Sciatic nerve (tissue), 1 donor: ENCODE results near the genes CPLX3 and SNUPN.

DNA sequence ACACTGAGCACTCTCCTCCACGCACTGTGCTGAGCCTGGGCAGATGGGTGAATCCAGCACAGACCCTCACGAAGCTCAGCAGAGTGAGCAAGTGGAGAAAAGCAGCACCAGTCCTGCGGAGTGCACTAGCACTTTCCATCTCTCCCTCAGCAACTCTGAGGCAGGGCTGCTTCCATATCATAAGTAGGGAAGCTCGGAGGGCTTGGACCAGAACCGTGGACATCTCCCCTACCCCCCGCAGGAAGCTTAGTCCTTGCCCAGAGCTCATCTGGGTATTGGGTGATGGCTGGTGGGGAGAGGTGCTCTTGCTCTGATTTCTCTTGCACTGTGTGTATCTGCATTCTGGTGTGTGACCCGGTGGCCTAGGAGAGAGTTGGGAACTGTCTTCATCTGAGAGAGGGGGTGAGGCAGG, 9.7 kb downstream of the CLK3 start:
- PRO-cap: no peak

GRCh38 chr15:74642333-74643302, 27.0 kb downstream of the CLK3 start:
- PRO-cap: no peak

- PRO-cap: no peak
These were observed 285 bp downstream of the CYP1A1 start for GRCh38 chr15:74725059-74725426.

DNA sequence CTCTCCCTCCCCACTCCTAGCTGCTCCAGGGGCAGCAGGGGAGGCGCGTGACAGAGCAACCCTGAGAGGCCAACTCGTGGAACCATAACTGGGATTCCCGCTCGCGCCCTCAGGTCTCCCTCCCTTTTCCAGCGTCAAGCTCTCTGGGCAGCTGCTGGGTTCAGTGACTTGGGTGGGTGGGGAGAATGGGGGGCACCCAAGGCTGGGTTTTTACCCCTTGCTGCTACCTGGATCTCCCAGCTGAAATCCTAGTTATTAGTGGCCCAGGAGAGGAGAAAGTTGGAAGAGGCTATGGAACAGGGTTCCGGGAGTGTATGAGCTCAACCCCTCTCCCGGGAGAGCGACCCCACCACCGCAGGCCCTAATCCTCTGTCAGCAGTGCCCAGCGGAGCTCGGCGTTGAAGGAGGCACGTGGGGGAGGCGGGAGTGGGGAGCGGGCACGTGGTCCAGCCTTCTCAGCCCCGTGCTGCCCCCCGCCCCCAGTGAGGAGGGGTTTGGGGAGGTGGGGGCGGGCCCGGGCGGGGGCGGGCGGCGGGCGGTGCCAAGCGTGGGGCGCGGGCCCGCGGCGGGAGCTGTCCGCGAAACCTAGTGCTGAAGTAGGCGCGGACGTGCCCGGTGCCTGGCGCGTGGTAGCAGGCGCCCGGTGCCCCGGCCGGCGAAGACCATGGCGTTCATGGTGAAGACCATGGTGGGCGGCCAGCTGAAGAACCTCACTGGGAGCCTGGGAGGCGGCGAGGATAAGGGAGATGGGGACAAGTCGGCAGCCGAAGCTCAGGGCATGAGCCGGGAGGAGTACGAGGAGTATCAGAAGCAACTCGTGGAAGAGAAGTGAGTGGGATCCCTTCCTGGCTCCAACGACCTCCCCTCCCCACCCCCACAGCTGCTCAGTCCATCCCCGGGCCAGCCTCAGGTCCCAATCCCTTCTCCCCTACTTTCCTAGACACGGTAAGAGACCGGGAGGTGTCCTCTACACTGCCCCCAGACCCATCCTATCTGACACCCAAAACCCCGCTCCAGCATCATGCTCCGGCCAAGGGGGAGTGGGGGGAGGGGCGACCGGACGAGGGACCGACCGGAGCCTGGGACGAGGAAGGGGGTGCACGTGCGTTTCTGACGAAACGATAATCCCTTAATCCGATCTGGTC, at the start of gene CPLX3:
Gene CPLX3, plus strand, starts transcription at position 588 of the 1,145 bp plus-strand sequence.
- PRO-cap: no peak

DNA sequence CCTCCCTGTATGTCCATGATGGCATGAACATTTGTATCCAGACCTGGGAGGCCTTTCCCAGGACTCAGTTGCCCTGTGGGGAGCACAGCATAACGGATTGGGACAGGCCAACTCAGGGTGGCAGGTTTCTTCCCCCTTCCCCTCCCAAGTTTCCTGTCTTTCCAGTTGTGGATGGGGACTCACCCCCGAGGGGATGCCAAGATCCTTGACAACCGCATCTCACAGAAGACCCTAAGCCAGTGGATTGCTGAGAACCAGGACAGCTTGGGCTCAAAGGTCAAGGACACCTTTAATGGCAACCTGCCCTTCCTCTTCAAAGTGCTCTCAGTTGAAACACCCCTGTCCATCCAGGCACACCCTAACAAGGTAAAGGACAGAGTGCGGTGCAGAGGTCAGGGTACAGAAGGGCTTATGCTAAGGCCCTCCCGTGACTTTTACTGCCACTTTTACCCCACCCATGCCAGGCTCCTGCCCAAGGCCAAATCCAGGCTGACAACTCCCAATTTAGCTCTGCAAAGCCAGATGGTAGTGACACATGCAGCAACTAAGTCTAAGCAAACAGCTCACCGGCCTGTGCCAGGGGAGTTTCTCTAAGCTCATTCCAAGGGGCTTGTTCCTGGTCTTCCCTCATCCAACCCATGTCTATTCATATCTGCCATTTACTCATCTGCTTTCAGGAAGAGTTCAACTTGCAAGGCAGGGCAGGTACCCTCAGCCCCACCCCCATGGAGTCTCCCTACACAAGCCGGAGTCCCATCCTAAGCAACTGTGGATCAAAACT, 1.6 kb downstream of the MPI start:
- PRO-cap: no peak

GRCh38 chr15:75007385-75007612, 11.9 kb downstream of the SCAMP5 start:
- PRO-cap: no peak

GRCh38 chr15:75042900-75043504, 19.6 kb downstream of the PPCDC start:
- PRO-cap: no peak

GRCh38 chr15:75180481-75180906, 21.2 kb upstream of the C15orf39 start:
- PRO-cap: no peak

DNA sequence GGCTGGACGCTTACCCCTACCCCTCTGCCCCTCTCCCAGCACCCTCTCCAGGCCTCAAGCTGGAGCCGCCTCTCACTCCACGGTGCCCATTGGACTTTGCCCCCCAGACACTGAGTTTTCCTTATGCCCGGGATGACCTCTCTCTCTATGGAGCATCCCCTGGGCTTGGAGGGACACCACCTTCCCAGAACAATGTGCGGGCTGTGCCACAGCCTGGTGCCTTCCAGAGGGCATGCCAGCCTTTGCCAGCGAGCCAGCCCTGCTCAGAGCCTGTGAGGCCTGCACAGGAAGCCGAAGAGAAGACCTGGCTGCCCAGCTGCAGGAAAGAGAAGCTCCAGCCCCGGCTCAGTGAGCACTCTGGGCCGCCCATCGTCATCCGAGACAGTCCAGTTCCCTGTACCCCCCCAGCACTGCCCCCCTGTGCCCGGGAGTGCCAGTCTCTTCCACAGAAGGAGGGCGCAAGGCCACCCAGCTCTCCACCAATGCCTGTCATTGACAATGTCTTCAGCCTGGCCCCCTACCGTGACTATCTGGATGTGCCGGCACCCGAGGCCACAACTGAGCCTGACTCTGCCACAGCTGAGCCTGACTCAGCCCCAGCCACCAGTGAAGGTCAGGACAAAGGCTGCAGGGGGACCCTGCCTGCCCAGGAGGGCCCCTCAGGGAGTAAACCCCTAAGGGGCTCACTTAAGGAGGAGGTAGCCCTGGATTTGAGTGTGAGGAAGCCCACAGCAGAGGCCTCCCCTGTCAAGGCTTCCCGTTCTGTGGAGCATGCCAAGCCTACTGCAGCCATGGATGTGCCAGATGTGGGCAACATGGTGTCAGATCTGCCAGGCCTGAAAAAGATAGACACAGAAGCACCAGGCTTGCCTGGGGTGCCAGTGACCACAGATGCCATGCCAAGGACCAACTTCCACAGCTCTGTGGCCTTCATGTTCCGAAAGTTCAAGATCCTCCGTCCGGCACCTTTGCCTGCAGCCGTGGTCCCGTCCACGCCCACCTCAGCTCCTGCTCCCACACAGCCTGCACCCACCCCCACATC, 5.7 kb downstream of the C15orf39 start:
- PRO-cap: no peak

- PRO-cap: no peak
These were observed 16.5 kb downstream of the GOLGA6D start for GRCh38 chr15:75299211-75299556.

DNA sequence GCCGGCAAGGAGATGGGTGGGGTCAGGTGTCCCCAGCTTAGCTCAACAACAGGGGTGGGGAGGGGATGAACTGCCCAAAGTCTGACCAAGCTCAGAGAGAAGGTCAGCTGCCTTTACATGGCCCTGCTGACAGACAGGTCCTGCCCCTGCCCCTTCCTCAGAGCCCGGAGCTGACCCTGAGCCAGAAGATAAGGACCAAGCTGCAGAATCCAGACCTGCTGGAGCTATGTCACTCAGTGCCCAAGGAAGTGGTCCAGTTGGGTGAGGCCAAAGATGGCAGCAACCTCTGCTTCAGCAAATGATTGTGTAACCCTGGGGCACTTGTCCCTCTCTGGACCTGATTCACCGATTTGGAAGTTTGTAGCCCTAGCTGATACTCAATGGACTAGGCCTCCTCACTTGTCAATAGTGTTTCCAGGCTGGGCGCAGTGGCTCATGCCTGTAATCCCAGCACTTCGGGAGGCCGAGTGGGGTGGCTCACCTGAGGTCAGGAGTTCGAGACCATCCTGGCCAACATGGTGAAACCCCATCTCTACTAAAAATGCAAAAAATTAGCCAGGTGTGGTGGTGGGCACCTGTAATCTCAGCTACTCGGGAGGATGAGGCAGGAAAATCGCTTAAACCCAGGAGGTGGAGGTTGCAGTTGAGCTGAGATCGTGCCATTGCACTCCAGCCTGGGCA, 5.7 kb downstream of the NEIL1 start:
- PRO-cap: no peak

DNA sequence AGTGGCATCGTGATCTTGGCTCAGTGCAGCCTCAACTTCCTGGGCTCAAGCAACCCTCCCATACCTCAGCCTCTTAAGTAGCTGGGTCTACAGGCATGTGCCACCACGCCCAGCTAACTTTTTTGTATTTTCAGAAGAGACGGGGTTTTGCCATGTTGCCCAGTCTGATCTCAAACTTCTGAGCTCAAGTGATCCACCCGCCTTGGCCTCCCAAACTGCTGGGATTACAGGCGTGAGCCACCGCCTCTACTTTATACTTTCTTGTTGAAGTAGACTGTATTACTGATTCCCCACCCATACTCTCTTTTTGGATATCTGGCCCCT, 17.6 kb upstream of the MAN2C1 start:
- PRO-cap: no peak

DNA sequence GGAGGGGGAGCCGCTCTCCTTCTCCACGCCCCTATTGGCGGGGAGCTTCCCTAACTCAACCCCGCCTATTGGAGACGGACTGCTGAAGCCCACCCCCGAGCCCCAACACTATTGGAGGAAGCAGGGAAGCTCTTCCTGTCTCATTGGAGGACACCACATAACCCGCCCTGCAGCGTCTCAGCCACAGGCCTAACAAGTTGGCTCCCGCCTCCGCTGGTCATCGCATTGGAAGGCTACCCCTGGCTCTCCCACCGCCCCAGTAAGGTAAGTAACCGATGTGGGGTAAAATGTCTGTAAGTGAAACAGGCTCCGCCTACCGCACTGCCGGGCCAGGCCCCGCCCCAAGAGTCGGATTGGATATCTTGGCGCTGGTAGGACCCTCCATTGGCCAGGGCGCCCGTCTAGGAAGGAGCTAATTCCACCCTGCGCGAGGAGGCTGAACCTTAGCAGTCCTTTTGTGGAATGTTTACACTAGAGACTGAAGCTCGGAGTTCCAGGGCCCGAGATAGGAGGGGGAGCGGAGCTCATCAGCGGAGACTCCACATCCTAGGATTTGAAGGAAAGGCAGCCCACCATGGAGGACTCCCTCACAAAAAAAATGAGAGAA, 459 bp upstream of the SIN3A start:
- PRO-cap: bidirectional peak, plus-strand start at position 195 of the sequence, minus-strand start outside the sequence; bidirectional peak, plus-strand start at position 384 of the sequence, minus-strand start at position 261 of the sequence

GRCh38 chr15:75453807-75454230, 2.3 kb upstream of the SIN3A start:
- PRO-cap: bidirectional peak, plus-strand start at chr15:75454403, minus-strand start at chr15:75453936

- PRO-cap: no peak
These were observed 34.2 kb downstream of the PTPN9 start for GRCh38 chr15:75544913-75545357.

GRCh38 chr15:75625206-75626199, at the start of gene SNUPN:
Gene SNUPN (minus strand): TSS chr15:75625725.
- PRO-cap: bidirectional peak, plus-strand start at chr15:75625274, minus-strand start at chr15:75625144; bidirectional peak, plus-strand start at chr15:75625821, minus-strand start at chr15:75625708

DNA sequence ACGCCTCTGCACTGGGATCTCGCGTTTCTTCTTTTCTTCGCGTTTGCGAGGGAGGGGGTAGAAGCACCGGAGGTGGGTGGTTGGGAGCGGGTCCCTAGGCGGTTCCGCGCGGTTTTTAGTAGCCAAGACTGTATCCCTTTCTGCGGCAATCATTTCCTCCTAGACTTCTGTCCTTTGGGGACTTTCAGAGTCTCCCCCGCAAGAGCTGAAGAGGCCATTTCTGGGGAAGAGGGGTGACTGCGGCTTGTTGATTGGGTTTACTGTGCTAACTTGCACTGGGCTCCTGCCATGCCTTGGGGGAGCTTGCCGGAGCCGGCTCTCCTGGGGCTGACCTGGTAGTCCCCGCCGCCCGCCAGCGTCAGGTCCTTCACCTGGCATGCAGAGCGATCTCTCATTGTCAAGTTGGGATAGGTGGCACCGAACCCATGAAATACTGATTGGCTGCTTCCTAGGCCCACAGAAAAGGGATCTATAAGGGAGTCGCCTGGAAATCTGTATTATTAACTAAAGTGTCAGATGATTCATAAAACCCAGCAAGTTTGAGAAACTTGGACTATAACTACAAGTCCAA, 392 bp upstream of the IMP3 start:
- PRO-cap: bidirectional peak, plus-strand start at position 60 of the sequence, minus-strand start outside the sequence

GRCh38 chr15:75651250-75651999, 3.7 kb downstream of the SNX33 start:
- PRO-cap: no peak

GRCh38 chr15:75693535-75693937, 19.1 kb downstream of the CSPG4 start:
- PRO-cap: no peak

DNA sequence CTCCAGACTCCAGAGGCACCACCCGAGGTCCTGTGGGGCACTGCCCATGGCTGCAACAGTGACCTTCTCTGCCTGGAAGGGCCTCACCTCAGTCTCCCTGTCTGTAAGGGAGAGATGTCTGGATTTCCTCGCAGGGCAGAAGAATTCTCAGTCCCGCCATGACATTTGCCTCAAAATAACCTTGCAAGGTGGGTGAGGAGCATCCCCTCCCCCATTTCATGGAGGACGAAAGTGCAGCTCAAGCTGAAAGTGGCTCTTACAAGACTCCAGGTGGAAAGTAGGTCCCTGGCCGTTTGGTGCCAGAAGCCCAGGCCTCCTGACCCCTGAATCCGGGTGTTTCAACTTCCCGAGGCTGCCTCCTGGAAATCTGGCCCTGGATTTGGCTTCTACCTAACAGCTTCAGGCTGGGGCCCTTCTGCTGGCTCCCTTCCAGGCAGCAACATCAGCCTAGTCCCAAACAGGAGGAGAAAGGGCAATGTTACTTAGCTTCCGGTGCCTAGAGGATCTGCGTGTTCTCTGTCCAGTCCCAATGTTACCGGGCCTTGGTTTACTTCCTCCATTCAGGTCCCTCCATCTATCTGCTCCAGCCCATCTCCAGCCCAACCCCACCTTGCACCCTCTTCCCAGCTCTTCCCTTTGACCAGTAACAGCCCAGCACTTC, 776 bp upstream of the CSPG4 start:
- PRO-cap: no peak